ENCODE results near the genes NSD1 and DBN1.

DNA sequence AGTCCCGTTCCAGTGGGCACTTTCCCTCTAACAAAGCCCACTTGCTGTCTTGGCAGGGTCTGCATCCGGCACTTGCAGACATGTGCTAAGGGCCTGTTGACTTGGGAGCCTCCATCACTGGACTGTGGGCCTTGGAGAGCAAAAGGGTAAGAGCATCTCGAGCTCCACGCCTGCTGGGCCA lies 2.3 kb upstream of the NSD1 start:
- PRO-cap, result no peak

- PRO-cap, result unidirectional peak, plus-strand start at chr5:177132242
Observed at GRCh38 chr5:177132178-177133122, 1.1 kb upstream of the NSD1 start.

GRCh38 chr5:177133359-177134330 lies at the start of gene NSD1:
Gene NSD1 (plus strand): TSS chr5:177133773.
- PRO-cap, result bidirectional peak, plus-strand start at chr5:177133773, minus-strand start at chr5:177133629; bidirectional peak, plus-strand start at chr5:177134183, minus-strand start at chr5:177134130

- PRO-cap, result no peak
Observed at GRCh38 chr5:177209520-177210012, 76.0 kb downstream of the NSD1 start.

DNA sequence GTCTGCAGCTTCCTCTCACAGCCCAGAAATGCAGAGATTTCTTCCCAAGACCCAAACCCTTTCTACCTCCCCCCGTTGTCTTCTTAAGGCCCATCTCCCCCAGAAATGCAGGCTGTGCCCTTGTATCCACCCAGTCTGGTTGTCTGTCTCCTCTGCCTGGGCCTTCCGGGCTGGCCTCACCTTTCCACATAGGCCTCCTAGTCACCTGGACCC lies 289 bp downstream of the F12 start:
- PRO-cap, result no peak

DNA sequence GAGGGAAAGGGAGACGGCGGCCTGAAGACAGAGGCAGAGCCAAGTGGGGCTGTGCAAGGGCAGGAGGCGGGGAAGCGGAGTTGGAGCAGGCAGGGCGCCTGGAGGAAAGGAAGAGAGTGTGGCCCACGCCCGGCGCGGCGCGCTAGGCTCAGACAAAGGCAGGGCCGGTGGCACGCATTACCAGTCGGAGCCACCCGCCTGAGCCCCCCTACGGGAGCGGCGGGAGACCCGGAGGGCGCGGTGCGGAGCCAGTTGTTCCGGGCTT lies 7.4 kb downstream of the PRR7 start:
- PRO-cap, result no peak

GRCh38 chr5:177458248-177458778 lies 11.7 kb downstream of the PRR7 start:
- PRO-cap, result no peak

DNA sequence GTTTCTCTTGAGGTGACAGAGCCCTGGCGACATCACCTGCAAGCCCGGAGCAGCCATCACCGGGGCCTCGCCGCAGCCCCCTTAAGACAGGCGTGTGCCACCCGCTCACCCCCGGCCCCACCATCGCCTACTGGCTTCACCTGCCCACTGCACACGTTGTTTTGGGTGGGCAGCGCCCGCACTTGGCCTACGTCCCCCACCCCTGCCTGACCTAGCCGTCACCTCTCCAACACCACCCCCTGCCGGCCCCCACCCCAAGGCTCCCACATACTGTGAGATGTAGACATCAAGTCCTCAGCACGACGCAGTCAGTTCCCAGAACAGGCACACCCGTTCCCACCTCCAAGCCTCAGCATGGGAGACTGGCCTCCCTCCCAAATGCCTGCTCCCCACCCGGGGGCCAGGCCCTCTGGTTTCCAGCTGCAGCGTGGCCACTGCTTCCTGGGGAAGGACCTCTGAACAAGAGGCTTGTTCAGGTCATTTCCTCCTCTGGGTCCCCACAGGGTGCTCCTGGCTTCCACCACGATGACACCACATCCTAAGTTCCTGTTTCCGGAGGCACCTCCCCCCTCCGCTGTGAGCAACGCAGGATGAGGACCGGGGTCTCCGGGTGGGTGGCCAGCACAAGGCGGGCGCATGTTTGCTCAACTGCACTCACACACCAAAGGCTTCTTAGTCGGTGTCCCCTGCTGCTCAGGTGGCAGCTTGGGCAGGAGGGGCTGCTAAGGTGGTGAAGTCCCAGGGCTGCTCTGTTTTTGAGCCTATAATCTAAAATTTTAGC lies 11.3 kb downstream of the DBN1 start:
- PRO-cap, result no peak

DNA sequence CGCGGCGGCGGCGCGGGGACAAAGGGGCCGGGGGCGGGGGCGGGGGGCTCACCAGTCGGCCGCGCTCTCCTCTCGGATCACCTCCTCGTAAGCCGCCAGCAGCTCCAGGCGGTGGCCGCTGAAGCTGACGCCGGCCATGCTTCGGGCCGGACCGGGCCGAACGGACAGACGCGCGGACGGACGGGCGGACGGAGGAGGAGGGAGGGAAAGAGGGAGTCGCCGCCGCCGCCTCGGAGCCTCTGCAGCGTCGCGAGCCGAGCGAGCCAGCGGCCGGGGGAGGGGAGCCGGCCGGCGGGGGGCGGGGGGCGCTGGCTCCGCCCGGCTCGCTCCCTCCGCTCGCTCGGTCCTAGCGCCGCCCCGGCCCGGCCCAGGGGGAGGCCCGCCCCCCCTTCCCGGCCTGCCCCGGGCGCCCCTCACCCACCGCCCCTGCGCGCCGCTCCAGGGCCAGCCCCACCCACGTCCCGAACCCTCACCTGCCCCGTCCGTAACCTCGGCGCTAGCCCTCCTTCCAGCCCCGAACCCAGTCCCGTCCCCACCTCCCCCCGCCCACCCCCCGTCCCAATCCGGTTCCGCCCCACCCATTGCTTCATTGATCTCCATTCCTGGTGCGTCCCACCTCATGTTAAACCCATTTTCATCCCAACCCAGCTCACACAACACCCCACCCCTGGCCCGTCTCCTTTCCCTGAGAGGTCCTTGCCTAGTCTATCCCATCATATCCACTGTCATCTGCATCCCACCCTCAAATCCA lies at the start of gene DBN1:
DBN1 (minus strand) TSS at position 251 of the 751 bp plus-strand sequence.
- PRO-cap, result unidirectional peak, minus-strand start at position 241 of the sequence

DNA sequence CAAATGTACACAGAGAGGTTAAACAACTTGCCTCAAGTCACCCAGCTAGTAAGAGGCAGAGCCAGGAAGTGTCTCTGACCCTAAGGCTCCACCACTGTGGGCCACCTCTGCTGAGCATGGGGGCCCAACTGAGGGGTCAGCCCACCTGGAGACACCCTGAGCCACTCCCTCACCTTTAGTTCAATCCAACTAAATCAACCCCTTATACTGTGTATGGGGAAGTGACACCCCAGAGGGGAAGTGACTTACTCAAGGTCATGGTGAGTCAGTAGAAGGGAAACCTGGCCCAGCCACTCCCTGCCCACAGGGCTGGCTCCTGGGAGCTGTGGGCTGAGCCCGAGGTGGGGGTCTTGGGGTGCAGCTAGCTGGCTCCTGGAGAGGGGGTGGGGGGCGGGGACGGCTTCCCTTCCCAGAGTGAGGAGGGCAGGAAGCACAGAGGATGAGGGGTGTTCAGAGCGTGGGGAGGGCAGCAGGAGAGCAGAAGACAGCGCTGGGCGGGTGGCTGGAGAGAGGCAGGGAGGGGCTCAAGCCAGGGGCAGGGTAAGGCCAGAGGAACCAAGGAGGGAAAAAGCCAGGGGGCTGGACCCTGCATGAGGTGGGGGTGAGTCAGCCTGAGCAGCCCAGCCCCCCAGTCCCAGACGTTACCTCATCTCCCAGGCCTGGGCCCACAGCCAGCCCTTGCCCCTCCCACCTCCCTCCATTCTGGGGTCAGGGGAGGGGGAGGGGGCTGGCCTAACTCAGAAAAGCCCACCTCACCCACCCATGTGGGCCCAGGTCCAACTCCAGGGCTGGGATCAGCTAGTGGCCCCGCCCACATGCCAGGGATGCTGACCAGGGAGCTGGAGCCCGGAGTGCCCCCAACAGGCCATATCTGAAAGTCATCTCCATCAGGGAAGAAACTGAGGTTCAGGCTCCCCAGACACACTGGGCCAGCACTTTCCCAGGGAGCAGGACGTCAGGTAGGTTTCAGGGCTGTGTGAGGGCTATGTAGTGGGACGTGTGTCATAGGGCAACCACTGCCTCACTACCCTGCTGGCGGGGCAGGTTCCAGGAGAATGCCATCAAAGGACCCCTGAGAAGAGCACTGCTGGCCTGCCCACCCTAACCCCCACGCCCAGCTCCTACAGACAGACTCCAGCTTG lies 2.9 kb downstream of the PDLIM7 start:
- PRO-cap, result no peak

- PRO-cap, result no peak
Observed at GRCh38 chr5:177511574-177512275, 2.1 kb upstream of the DOK3 start.

GRCh38 chr5:177542701-177543659 lies 11.4 kb downstream of the FAM193B start:
- PRO-cap, result no peak

DNA sequence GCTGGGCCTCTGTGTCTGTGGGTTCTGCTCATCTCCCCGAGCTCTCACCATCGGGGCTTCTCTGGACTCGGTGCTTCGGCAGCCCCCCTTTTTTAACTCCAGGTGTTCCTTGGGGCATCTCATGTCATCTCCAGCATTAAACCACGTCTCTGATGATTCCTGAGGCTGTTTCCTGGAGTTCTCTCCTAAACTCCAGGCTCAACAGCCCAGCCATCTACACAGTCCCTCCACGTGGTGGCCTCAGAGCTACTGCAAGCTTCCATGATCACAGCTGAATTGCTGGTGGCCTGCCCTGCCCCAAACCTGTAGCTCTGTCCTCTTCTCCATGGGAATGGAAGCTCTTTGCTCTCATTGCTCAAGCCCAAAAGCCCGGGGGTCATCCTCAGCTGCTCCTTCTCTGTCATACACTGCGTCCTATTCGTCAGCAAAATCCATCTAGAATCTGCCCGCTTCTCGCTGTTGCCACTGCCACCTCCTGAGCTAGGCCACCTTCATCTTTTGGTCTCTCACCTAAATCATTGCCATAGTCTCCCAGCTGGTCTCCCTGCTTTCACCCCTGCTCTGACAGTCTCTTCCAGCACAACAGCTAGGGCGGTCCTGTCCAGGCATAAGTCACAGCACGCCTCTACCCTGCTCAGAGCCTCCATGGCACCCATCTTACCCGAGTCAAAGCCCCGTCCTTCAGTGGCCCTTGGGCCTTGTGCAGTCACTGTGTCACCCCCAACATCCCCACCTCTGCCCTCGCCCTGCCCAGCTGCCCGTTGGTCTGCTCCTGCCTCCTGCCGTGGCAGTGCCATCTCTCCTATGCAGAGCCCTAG lies 6.3 kb downstream of the B4GALT7 start:
- PRO-cap, result no peak

GRCh38 chr5:177616776-177617227 lies 16.9 kb downstream of the B4GALT7 start:
- PRO-cap, result no peak

DNA sequence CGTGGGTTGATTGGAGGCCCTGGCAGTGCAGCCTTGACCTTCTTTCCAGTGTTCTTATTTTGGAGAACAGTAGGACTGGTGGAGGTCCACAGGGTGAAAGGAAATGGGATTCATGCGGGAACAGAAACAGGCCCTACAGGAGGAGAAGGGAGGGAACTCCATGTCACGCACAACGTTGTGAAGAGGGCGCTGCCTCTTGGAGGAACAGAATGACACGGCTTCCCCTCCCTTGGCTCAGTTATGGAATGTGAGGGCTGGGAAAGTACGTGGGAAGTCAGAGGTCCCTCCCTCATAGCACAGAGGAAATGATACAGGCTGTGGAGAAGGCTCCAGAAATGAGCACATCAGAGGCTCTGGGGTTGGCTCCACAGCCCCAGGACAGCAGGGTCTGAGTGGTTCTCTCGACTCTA lies 49.9 kb upstream of the PROP1 start:
- PRO-cap, result no peak

GRCh38 chr5:178107969-178108848 lies 5.1 kb upstream of the N4BP3 start:
- PRO-cap, result no peak

- PRO-cap, result no peak
Observed at GRCh38 chr5:178163937-178164667, 10.4 kb upstream of the NHP2 start.

GRCh38 chr5:178182142-178182638 lies 5.0 kb downstream of the GMCL2 start:
- PRO-cap, result no peak

- PRO-cap, result no peak
Observed at GRCh38 chr5:178228590-178229956, 3.5 kb downstream of the PHYKPL start.

DNA sequence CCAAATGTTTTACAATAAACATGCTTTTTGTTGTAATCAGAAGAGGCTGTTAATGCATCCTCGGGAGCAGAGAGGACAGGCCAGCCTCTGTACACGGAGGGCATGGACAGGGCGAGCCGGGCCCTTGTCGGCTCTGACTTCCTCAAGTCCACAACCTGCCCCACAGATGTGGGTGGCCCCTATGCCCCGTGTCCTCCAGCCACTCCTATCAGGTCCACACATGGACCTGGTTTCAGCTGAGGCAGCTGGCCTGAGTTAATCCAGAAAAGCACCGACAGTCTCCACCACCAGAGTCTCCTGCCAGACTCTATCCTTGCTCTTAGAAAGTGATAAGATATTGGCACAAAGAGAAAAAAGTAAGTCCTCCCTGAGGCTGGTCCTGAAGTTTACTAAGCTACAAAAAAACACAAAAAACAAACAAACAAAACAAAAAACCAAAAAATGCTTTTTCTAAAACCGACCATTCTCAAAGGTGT lies 52.4 kb upstream of the PHYKPL start:
- PRO-cap, result no peak

Data from ileum (tissue), 1 donor.